T-cell (primary cell): ENCODE measurements around a stretch of chr15.

DNA sequence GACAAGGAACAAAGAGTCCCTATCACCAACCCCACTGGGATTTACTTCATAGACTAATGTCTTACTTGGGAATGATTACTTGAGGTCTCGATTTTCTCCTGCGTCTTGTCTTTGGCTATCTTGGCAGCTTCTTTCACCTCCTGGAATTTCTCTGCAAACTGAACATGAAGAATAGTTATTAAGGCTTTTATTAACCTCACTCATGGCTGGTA, 54.6 kb downstream of the WHAMM start:
- PRO-cap, 7 experiments: no peak in any of the 7 experiments

DNA sequence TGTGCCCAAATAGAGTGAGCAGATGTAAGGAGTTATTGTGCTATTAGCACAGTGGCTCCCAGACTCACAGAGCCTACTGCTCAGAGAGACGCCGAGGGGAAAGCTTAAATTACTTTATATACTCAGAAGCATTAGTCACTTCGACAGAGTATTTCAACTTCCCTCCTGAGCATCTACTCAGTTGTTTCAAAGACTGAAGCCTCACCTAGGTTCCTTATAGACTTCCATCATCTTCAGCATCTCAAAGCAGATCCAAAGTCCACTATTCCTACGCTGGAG, 776 bp downstream of the HOMER2 start:
- PRO-cap, 7 experiments: no peak in any of the 7 experiments

- PRO-cap, 7 experiments: no peak in any of the 7 experiments
Observed at GRCh38 chr15:83018510-83018998, 7.1 kb upstream of the C15orf40 start.

- PRO-cap, 7 experiments: peak in 1 of 7 experiments; most common plus-strand start chr15:83092671 (in 1)
Observed at GRCh38 chr15:83092161-83092810, 15.2 kb upstream of the TM6SF1 start.

DNA sequence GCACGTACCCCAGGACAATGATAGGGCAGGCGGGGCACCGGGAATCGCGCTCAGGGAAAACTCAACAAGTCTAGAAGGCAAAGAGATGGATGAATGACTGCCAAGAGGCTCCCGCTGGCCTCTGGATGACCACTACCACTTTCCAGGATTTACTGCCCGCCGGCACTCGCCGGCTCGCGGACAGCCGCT, 989 bp downstream of the HDGFL3 start:
- PRO-cap, 7 experiments: no peak in any of the 7 experiments

GRCh38 chr15:84643372-84644325, 10.4 kb downstream of the WDR73 start:
- PRO-cap, 7 experiments: no peak in any of the 7 experiments

GRCh38 chr15:84749155-84749954, 963 bp downstream of the ZNF592 start:
- PRO-cap, 7 experiments: peak in 4 of 7 experiments; most common plus-strand start chr15:84749793 (in 3); most common minus-strand start chr15:84749708 (in 4)

DNA sequence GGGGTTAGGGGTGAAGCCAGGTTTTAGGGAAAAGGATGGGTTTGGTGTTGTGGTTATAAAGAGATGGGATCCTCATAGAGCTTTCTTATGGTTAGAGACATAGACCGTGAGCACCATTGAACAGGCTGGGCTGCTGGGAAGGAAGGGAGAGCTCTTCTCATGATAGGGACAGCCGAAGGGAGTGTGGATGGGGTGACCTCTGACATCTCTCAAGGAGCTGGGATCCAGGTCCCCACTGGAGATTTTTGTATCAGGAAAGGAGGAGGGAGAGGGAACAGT, 5.1 kb downstream of the ALPK3 start:
- PRO-cap, 7 experiments: no peak in any of the 7 experiments

DNA sequence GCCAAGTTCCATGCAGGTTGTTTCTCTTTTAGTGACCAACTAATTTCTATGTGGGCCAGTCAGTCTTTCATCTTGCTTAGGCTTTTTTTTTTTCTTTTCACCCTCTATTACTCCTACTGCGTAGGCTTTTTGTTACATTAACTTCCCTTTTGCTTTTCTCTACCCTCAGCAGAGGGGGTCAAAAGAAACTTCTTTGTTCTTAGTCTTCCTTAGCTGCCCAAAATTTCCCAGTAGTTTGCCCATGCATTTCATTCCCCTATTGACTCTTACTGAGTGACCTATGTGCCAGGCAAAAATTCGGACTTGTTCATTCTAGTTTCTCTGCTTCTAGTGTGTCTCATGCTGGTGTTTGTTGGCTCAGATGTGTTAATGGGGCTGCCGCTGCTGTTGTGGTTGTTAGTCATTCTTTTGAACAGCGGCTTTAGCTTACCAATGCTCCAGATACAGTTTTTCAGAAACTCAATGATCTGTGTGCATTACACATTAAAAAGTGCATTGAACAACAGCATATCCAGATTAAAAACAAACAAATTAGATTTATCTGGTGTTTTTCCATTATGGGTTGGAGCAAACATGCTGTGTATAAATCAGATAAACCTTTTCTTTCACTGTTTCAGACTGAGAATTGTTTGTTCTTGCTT, 42.9 kb downstream of the PDE8A start:
- PRO-cap, 7 experiments: no peak in any of the 7 experiments

DNA sequence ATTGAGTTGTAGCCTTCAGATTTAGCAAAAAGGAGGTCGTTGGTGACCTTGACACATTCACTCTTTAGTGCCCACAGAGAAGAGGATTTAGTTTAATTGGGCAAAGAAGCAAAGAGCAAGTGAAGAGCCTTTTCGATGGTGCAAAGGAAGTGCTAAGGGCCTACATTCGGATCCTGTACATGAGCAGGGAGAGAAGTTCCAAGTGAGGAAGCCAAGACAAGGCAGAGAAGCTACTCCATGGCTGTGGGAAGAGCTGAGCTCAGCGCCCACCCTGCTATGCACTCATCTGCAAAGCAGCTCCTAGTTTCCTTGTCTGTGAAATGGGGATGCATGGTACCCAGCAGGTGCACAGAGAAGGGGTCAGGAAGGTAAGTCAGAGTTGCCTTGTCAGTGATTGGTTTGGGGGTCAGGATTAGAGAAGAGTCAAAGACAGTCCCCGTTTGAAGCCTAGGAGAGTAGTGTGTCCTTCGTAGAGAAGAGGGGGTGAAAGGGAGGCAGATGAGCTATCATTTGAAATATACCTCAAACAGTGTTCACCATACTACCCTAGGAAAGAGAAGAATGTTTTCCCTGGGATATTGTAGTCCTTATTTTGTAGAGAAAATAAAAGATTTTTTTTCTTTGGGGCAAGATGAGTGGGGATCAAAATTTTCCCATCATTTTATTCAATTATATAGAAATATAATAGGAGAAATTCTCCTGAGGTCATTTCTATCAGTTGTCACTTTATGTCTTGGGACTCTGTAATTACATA, 126.6 kb downstream of the PDE8A start:
- PRO-cap, 7 experiments: no peak in any of the 7 experiments

DNA sequence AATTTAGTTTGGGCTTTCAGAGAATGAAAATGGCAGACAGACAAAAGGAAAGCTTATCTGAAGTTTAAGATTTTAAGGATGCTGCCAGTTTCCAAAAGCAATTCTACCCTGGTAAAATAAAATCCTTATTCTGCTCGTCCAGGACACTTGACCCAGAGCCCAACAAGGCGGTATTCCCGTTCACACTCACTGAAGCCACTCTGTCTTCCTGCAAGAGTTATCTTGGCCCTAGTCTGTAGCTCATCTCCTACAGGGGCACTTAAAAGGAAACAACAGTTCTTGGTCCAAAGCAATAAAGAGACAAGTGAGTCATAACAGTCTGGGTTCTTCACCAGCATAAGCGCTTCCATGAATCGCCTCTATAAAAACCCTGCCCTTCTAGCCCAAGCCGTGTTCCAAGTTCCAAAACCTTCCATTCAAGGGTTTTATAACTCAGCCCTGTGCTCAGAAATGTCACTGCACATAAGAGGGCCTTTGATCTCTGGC, 64.3 kb upstream of the AKAP13 start:
- PRO-cap, 7 experiments: no peak in any of the 7 experiments

DNA sequence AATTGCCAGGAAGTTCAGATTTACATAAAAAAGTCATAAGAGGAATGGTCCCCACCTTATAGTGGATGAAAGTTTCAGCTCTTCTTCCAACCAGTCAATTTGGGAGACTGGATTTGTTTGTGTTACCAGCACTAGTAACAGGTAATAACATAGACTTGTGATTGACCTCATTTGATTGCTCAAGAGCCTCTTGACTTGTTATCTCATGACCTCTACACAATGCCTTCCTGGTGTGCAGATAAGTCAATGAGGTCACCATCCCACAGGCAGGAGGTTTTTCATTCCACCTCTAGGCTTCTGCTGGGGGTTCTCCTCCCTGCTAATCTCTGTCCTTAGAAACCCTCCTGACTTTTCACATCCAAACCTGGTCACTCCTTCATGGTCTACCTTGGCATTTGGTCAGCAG, 33.7 kb upstream of the AKAP13 start:
- PRO-cap, 7 experiments: no peak in any of the 7 experiments

- PRO-cap, 7 experiments: peak in 7 of 7 experiments; most common plus-strand start chr15:85380272 (in 4); most common minus-strand start chr15:85380371 (in 7)
Observed at GRCh38 chr15:85380232-85380469, 252 bp upstream of the AKAP13 start.

DNA sequence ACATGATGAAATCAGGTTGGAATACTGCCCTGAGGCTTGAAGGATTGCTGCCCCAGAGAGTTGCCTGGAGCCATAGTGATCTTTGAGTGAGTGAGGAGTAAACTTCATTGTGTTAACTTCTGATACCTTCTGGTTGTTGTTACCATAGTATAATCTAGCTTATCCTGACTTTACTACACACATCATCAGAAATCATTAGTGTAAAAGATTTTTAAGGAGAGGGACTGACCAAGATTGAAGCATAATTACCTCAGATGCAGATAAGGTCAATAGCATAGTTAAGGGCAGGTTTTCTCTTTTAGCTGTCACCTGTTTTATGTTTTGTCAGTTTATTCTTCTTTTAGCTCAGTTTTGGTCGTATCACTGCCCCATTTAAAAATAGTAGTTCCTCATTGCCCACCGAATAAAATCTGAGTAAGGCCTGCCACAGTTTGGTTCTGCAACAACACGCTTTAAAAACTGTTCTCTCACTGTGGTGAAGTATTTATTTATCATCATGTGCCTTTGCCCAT, 23.6 kb downstream of the AKAP13 start:
- PRO-cap, 7 experiments: no peak in any of the 7 experiments

- PRO-cap, 7 experiments: peak in 2 of 7 experiments; most common minus-strand start chr15:85443841 (in 2)
Observed at GRCh38 chr15:85443546-85444376, 63.4 kb downstream of the AKAP13 start.

- PRO-cap, 7 experiments: no peak in any of the 7 experiments
Observed at GRCh38 chr15:85555211-85555638, 174.8 kb downstream of the AKAP13 start.

GRCh38 chr15:85608146-85608859, 186.4 kb downstream of the KLHL25 start:
- PRO-cap, 7 experiments: peak in 1 of 7 experiments; most common plus-strand start chr15:85608637 (in 1)

DNA sequence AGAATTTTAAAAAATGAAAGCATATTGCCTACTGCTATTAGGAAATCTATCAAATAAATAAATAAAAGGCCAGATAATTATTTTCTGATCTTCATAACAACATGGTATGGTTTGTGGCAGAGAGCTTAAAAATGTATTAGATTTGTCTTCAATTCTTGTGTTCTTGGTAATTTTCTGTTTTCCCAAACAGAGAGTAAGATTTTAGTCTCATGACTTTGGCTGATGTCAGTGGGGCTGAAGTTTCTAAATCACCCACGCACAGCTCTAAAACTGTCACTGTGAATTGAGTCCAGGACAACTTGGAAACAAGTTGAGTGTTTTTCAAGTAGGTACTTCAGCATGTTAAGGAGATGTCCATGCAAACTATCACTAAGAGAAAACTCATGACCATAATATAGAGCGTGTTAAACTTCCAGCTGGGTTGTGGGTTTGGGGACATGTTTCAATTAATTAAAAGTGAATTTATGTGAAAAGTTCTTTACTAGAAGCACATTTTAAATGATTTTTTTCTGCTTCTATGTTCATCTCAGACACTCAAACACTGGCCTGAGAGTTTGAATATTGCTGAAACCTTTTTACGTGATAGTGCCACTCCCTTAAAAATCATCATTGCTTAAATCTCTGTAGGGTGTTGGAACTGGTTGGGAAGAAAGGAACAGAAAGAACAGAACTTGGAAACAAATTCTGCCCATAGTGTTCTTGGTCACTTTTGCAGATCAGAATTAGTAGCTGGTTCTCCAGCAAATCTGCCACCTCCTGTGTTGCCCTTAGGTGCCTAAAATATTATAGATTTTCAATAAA, 89.9 kb downstream of the KLHL25 start:
- PRO-cap, 7 experiments: no peak in any of the 7 experiments

- PRO-cap, 7 experiments: peak in 7 of 7 experiments; most common plus-strand start chr15:85707435 (in 4); most common minus-strand start chr15:85707211 (in 4)
Observed at GRCh38 chr15:85706650-85707535, 87.8 kb downstream of the KLHL25 start.

- PRO-cap, 7 experiments: no peak in any of the 7 experiments
Observed at GRCh38 chr15:85708617-85709147, 86.0 kb downstream of the KLHL25 start.